Breast epithelium (tissue), 2 donors: ENCODE results near the gene MDM1.

DNA sequence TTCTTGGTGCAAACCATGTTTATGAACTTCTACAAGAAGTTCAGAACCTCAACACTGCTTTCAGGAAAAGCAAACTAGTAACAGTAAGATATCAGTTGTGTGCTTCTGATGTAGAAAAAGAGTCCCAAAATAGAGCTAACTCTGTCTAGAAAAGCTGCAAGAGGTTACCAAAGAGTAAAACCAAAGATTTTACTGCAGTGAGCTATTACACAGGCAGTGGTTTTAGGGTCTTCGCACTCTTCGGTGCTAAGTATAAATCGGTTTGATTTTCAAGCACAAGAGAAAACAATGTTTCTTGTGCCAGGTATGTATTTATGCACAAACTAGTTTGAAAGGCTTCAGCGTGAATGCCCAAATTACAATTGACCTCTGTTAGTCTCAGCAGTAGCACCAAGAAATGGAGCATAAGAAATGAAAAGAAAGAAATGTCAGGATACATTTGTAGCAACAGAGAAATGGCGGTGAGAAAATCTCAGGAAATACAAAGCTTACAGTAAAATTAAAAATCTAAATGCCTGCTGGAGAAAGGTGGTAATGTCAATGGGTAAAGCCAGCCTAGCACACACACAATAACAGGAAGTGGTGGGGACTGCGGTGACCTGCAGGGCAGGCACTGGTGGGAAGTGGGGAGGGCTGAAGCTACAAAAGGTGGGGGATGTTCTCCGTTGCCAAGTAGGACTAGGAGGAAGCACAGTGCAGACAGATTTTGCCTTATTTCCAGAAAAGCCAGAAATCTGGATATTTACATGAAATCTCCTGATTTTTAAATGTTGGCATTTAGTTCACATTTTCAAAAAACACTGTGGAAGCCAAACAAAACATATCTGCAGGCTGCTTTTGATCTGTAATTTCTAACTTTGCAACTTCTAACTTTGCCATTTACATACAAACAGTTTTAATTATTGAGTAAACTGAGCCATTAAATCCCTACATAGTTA, 17.9 kb upstream of the DYRK2 start:
- PRO-cap: no peak
- RAMPAGE, long total RNA, 2 experiments: no peak in any of the 2 experiments

DNA sequence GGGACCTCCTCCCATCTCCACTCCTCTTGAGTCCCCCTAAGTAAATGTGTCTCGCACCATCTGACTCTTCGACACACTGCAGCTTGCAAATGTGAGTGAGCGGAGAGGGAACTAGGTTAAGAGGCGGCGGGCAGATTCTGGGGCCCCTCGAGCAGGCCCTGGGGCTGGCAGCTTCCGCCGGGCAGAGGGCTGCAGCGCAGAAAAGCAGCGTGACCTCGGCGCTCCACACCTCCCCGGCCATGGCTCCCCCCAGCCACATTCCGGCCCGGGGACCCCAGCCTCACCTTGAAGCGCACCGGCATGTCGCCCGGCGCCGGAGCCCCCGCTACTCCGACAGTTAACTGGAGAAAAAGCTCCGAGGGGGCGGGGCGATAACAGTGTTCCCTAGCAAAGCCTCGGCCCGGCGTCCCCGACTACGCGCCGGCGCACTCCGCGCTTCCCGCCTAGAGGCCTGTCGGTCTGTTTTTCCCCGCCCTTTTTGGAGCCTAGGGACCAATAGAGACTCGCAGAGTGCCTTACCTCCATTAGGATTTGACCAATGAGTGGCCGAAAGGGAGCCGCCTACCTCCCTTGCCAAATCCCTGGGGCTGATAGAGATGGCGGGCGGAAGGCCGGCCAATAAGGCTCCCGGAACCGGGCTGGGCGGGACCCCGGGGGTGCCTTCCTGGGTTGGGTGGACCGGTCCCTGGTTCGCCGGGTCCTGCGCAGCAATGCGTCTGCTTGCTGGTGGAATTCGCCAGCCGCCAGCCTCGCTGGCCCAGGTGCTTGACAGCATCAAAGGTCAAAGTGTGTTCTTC, at the start of gene MDM1:
Gene MDM1, minus strand, starts transcription at position 419 of the 797 bp plus-strand sequence.
- PRO-cap: bidirectional peak, plus-strand start at position 689 of the sequence, minus-strand start at position 411 of the sequence
- RAMPAGE, long total RNA, 2 experiments: no peak in any of the 2 experiments

DNA sequence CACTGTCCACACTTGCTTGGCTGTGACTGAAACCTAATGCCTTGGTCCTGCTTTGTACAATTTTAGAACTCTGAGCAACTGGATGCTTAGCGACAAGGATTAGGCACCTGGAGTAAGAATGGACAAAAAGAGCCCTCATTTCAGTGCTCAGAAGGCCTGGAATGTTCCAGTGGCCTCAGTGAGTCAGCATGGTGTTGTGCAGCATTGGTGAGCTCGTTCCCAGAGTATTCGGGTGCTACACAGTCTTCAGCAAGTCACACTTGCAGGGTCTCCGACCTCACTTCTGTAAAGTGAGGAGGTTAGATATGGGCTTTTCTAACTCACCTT, 107.9 kb upstream of the MDM1 start:
- PRO-cap: no peak
- RAMPAGE, long total RNA, 2 experiments: no peak in any of the 2 experiments

GRCh38 chr12:68538688-68539109, 72.0 kb upstream of the RAP1B start:
- PRO-cap: no peak
- RAMPAGE, long total RNA, 2 experiments: no peak in any of the 2 experiments

DNA sequence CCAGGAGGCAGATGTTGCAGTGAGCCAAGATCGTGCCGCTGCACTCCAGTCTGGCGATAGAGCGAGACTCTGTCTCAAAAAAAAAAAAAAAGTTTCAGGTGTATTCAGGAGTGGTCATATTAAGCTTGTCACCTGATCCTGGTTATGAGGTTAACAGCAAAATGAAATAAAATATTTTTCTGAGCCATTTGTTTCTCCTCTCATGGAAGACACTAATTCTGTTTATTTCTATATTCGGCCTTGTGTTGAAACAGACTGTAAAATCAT, 15.1 kb downstream of the RAP1B start:
- PRO-cap: no peak
- RAMPAGE, long total RNA, 2 experiments: no peak in any of the 2 experiments

DNA sequence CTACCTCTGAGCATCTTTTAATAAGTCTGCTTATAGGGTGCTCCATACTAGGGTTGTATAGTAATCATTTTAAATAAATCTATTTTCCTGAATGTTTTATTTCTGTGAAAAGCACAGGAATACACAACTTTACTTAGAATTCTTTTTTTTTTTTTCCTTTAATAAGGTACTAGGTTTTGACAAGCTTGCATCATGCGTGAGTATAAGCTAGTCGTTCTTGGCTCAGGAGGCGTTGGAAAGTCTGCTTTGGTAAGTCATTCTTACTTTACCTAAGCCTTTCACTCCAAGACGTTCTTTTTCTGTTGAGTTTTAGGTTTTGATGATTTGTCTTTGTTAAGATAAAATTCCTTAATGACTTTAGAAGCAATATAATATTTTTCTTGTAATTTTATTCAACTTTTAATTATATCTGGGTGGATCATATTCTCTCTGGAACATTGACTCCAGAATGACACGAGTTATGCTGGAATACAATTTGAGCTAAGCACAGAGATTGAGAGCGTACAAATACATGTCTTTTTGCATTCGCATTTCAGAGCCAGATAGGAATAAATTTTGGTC, 37.9 kb downstream of the RAP1B start:
- PRO-cap: no peak
- RAMPAGE, long total RNA, 2 experiments: no peak in any of the 2 experiments

GRCh38 chr12:68838575-68838905, 30.6 kb downstream of the MDM2 start:
- PRO-cap: no peak
- RAMPAGE, long total RNA, 2 experiments: no peak in any of the 2 experiments

DNA sequence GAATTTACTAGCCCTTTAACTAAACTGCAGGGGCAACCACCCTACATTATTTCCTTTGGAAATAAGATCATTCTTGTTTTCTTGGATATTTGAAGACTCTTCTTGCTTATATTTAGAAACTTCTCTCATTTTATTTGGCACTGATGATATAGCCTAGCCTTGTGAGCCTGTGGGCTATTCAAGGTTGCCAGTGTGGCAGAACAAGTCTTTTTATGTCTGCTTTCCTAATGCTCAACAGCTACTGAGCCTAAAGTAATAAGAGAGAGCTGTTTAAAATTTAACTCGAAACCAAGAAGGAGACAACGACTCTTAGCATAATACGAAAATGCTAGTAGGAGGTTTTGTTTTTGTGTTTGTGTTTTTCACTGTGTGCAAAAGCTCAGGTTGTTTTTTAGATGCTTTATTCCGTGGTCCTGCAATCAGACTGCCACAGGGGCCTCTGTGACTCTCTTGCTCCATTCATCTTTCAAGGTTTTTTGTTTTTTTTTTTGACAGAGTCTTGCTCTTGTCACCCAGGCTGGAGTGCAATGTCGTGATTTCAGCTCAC, 104.1 kb upstream of the CPM start:
- PRO-cap: no peak
- RAMPAGE, long total RNA, 2 experiments: no peak in any of the 2 experiments

GRCh38 chr12:69330518-69331683, 17.3 kb upstream of the LYZ start:
- PRO-cap: no peak
- RAMPAGE, long total RNA, 2 experiments: no peak in any of the 2 experiments

- PRO-cap: no peak
- RAMPAGE, long total RNA, 2 experiments: no peak in any of the 2 experiments
Measured at GRCh38 chr12:69332642-69333273, 15.4 kb upstream of the LYZ start.

DNA sequence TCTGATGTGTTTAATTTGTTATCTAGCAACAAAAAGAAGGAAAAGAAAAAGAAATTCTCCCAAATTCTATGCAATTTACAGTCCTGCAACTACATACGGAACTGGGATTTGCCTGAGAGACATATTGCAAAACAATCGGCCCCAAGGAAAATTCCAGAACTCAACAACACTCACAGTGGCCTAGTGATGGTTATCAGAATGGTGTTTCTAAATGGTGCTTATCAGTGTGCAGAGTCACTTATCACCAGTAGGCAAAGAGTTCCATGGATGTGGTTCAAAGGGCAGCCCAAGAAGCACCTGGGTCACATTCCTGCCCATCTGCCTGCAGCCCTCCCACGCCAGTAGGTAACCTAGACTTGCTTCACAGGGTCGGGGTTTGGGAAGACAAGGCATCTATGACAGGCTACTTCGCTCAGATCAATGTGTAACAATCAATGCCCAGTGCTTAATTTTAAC, 53.9 kb upstream of the FRS2 start:
- PRO-cap: no peak
- RAMPAGE, long total RNA, 2 experiments: no peak in any of the 2 experiments

- PRO-cap: no peak
- RAMPAGE, long total RNA, 2 experiments: no peak in any of the 2 experiments
Measured at GRCh38 chr12:69420622-69420999, 49.6 kb upstream of the FRS2 start.

- PRO-cap: no peak
- RAMPAGE, long total RNA, 2 experiments: no peak in any of the 2 experiments
Measured at GRCh38 chr12:69534237-69534845, 50.9 kb upstream of the CCT2 start.

- PRO-cap: no peak
- RAMPAGE, long total RNA, 2 experiments: no peak in any of the 2 experiments
Measured at GRCh38 chr12:69588750-69589956, 3.9 kb downstream of the CCT2 start.

DNA sequence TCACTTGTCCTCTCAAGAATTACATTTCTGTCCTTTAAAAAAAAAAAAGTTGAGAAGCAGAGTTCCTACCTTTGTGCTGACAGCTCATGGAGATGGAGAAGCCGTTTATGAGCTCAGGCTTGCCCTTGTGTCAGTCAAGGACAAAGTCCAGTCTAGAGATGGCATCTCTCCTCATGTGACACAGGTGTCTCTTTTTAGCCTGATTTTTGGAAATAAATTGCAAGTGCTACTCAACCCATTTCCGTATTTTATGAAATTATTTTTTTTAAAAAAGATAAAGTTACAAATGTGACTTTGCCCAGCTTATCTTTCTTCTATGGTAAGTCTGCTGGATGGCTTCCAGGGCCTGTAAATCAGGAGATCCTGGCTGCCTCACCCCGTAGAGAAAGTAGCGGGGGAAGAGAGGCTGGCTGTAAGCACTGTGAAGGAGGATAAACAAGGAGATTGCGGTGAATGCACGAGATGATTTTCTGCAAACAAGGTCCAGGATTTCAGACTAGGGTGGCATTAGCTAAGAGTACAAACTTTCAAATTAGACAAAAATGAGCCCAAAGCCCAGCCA, 169.7 kb downstream of the MYRFL start:
- PRO-cap: no peak
- RAMPAGE, long total RNA, 2 experiments: no peak in any of the 2 experiments

DNA sequence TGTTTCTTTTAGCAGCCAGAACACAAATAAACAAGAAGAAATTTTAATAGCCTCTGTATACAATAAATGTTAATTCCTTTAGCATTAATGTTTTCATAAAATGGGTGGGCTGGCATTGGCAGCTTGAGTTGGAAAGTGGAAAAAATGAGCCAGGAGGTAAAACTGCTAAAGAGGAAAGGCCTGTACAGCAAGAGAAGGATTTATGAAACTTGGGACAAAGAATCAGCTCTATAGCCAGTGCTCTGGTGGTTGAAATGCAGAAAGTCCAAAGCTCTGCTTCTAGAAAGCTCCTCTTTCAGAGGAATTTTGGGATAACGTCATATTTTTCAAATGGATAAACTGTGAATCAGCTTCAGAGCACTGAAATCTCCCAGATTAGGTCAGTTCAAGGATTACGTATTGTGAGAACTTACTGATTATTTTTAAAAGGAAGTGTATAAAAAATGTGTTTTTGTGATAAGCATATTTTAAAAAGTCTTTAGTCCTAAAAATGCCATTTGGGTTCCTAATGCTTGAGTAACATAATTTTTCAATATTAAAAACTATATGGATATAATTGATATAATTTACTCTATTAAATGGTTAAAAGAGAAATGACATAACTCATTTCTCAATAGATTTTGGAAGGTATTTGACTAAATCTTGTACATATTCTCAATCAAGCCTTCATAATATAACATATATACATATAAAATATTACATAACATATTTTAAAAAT, 203.0 kb upstream of the CNOT2 start:
- PRO-cap: no peak
- RAMPAGE, long total RNA, 2 experiments: no peak in any of the 2 experiments

- PRO-cap: no peak
- RAMPAGE, long total RNA, 2 experiments: no peak in any of the 2 experiments
Measured at GRCh38 chr12:70244343-70244644, 1.1 kb downstream of the CNOT2 start.

DNA sequence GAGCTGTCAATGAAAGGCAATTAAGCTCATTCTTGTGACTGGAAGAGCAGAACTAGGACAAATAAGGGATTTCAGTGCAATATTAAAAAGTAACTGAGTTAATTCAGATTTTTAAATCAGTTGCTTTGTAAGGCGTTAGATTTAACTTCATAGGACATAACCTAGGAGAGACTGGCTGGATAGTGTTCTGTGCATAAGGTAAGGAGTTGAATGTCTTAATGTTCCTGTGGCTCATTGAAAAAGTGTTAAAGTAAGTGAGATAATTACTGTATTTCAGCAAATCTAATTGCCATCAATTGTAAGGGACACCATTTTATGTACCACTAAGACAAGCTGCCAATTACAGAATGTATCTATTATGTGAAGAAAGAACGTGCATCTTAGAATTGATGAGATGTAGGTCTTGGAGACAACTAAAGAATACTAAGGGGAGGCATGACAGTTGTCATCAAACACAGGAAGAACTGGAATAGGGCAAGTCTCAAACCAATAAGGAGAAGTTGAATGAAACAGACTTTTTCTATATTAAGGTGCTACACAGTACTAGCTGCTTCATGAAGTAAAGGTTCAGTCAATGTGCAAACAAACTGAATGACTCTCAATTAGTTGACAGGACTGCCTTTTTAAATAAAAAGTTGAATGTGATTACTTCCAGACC, 8.1 kb upstream of the KCNMB4 start:
- PRO-cap: no peak
- RAMPAGE, long total RNA, 2 experiments: no peak in any of the 2 experiments

DNA sequence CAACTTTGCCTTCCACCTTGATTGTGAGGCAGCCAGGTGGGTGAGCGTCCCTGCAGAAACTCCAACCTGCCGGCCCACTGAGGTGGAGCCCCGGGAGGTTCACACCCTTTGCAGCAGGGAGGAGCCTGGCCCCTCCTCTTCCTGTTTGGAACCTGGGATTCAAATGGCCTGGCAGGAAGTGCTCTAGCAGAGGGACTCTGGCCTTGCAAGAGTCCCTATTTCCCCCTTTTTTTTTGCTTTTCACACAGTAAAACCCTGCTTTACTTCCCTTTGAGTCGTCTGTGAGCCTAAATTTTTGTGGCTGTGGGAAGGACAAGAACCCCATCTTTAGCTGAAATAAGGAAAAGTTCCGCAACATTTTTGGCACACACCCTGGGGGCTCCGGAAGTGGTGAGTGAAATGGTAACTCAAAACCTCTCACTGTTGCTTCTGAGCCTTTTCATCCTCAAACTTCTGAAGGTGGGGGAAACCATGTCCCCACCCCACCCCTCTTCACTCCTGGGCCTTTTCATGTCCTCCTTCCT, 101.9 kb downstream of the KCNMB4 start:
- PRO-cap: no peak
- RAMPAGE, long total RNA, 2 experiments: no peak in any of the 2 experiments

GRCh38 chr12:70560489-70561132, 76.6 kb downstream of the PTPRB start:
- PRO-cap: no peak
- RAMPAGE, long total RNA, 2 experiments: no peak in any of the 2 experiments